ENCODE measurements around a stretch of chr16.

DNA sequence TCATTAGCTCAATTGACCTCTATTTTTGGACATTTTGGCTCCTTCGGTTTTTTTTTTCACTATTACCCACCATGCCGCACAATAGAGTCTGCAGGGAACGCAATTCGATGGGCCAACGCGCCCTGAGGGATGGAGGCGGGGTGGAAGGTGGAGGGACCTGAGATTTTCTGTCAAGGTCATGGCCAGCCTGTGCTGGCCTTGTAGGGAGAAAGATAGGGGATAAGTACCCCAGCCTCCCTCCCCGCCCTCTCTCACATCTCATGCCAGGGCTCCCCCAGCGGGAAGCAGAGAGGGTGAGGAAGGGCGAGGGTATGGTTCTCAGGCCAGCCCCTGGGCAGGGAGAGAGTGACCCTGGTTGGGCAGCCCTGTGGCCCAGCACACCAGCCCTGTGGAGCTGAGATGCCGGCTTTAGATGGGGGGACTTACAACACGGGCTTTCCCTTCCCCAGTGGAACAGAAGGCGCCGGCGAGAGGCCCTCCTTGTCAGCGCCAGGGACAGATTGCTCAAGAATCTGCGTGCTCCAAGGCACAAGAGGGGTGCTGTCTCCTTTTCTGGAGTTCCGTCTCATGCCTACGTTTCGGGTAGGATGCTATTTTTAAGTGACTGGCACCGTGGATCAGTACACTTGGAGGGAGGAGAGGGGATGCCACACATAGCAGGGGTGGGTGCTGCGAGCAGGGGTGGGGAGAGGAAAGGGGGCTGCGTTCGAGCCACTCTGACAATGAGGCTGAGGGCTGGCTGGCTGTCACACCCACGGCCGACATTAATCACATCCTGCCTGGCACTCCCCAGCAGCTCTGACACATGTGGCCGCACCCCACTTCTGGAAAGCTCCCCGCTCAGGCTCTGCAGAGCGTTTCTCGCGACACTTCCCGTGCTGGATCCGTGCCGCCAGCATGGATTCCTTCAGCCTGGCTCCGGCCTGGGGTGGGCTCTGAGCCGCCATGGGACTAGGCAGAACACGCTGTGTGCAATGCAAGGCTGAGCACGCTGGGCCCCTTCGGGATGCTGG lies 24.7 kb upstream of the ZCCHC14 start:
- PRO-cap, result unidirectional peak, minus-strand start at position 502 of the sequence; unidirectional peak, plus-strand start at position 869 of the sequence
- RAMPAGE, long total RNA, 4 experiments, result no peak in any of the 4 experiments

DNA sequence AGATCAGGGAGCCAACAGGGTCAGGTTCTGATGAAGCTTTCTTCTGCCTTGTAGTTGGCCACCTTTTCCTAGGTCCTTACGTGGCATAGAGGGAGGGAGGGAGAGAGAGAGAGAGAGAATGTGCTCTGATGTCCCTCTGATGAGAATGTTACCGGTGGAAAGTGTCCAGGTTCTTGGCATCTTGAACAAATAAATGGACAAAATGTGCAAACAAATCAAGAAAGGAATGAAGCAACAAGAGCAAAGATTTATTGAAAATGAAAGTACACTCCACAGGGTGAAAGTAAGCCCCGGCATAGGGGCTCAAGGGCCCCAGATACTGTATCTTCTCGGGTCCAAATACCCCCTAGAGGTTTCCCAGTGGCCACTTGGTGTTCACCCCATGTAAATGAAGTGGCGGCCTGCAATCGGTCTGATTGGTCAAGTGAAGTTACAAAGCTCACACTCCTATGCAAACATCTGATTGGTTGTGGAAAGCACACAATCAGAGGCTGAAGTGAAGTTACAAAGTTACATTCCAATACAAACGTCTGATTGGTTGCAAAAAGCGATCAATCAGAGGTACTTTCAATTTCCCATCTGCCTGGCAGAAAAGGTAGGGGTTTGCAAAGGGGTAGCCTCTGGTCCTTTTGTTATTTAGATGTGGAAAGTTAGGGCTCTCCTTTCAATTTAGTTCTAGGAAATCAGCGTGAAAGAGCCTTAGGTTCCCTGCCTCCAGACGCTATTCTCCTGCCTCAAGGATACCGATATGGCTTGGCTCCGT lies 43.4 kb upstream of the ZCCHC14 start:
- PRO-cap, result no peak
- RAMPAGE, long total RNA, 4 experiments, result no peak in any of the 4 experiments

DNA sequence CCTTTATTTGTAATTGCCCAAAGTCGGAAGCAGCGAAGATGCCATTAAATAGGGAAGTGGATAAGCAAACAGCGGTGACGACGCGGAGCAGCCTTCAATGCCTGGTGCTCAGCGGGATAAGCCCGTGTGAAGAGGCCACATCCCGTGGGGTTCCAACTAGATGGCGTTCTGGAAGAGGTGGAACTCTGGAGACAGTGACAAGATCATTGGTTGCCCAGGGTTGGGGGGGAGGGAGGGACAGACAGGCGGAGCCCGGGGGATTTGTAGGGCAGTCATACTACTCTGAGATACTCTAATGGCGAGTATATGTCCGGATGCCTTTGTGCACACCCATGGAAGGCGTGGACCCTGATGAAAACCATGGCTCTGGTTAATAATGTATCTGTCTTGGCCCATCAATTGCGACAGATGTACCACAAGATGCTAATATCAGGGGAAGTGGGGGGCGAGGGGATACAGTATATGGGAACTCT lies 27.2 kb downstream of the JPH3 start:
- PRO-cap, result no peak
- RAMPAGE, long total RNA, 4 experiments, result no peak in any of the 4 experiments

DNA sequence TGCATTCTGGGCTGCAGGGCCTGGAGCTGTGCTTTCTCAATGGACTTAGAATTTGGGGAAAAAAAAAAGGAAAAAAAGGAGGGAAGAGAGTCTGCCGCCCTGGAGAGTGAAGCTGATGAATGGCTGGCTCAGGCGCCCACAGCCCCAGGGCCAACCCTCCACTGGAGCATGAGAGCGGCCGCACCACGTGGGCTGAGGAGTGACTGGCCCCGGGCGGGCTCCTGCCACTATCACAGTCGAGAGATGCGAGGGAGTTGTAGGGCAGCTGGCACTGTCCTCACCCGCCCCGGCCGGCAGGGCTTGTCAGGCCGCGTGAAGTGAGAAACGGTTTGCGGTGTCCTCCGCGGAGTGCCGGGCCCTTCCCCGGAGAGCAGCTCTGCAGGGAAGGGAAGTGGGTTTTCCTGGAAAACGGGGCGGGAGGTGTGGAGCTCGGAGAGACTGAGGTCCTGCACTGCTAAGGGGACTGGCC lies 45.9 kb downstream of the JPH3 start:
- PRO-cap, result no peak
- RAMPAGE, long total RNA, 4 experiments, result no peak in any of the 4 experiments

DNA sequence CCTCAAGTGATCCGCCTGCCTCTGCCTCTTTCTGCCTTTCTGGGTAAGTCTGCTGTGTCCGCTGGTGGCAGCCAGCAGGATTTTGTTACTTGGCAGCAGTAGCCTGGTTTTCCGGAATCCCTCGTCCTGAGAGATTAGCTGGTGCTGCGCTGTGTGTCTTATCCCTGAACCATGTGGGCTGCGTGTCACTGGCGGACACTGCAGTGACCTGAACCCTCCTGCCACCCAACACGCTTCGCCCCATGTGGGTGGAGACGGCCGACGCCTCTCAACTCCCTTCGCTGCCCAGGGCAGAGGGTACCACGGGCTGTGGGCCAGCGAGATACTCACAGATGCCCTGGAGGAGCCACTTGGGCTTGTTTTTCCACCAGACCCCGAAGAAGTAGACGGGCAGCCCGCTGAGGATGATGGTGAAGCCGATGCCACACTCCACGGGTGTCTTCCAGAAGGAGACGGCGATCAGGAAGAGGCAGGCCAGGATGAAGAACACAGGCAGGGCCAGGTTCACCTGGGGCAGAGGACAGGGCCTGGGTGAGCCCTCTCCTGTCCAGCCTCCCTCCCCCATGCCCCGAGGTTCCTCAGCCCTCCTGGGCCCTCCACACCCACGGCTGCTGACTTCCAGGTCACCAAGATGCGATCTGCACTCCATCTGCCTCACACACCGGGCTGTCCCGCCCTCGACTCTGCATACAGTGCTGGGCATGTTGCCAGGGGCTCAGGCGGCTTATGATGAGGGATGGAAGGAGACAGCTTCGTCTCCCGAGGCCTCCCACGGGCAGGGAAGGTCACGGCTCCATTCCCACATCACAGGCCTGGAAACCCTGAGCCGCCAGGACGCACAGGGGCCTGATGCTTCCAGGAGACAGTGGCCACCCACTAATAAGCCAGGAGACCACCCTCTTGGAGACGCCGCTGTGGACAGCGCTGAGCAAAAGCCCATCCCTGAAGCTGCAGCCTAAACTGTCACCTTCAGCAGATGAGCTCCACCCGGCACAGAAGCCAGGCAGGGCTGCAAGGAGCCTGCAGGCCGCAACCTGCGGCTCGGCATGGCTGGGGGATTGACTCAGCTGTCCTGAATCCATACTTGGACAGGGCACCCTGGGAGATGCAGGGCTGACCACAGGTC lies 34.9 kb downstream of the SLC7A5 start:
- PRO-cap, result bidirectional peak, plus-strand start at position 993 of the sequence, minus-strand start at position 640 of the sequence
- RAMPAGE, long total RNA, 4 experiments, result no peak in any of the 4 experiments

DNA sequence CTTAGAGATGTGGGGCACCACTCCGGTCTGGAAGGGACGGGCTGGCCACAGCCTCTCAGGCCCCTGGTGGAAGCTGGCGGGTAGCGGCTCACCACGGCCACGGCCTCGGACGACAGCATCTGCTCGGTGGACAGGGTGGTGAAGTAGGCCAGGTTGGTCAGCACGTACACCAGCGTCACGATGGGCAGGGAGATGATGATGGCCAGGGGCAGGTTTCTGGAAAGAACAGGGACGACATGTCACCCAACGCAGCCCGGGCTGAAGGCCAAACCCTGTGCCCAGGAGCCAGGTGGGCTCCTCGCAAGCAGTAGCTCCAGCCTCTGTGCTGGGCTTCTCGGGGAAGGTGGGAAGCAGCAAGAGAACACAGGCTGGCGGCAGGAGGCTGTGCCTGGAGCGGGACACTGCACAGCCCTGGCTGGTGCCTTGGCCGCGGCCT lies 29.7 kb downstream of the SLC7A5 start:
- PRO-cap, result no peak
- RAMPAGE, long total RNA, 4 experiments, result start-site peak on the minus strand in 1 of 4 experiments, centred at position 162 of the sequence, 19 reads per replicate

- PRO-cap, result bidirectional peak, plus-strand start at chr16:87854109, minus-strand start at chr16:87853913
- RAMPAGE, long total RNA, 4 experiments, result no peak in any of the 4 experiments
These were observed 15.0 kb downstream of the SLC7A5 start for GRCh38 chr16:87854007-87855001.

GRCh38 chr16:87865628-87866527 lies 3.4 kb downstream of the SLC7A5 start:
- PRO-cap, result bidirectional peak, plus-strand start at chr16:87866287, minus-strand start at chr16:87865997; unidirectional peak, minus-strand start at chr16:87866413
- RAMPAGE, long total RNA, 4 experiments, result no peak in any of the 4 experiments

DNA sequence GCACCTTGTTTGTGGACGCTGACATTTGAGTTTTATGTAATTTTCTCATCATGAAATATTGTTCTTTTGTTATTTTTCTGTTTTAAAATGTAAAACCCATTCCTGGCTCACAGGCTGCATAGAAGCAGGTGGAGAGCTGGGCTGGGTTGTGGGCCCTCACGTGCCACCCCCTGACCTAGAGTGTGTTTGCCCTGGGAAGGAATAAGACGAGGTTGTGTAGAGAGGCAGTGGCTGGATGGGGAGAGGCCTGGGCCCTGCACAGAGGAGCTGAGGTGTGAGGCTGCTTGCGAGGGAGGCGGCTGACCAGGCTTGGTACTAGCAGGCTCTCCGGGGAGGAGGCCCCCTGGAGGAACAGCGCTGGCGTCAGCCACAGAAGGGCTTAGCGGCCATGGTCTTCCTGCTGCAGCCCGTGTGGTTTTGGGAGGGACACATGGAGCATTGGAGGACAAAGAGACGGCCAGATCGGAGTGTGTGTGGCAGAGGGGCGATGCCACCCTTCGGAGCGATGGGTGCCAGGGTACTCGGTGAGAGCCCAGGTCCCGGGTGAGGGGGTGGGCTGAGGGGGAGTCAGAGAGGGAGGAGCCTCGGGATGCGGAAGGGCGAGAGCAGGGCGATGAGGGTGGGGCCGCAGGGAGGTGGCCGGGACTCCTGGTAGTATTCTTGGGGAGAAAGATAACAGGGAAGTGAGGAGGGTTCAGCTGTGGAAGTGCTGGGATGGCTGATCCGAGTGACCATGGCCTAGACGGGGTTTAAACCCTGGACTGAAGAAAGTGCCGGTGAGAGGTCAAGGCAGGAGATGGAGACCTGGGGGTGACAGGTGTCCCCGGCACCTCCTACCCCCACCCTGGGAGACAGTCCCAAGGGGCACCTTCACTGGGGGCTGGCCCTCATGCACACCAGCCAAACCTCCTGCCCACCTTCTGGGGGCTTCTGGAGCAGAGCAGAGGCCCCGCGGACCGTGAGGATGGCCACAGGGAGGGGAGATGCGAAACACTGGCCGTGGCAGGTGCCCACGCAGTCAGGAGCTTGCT lies 8.3 kb downstream of the BANP start:
- PRO-cap, result no peak
- RAMPAGE, long total RNA, 4 experiments, result no peak in any of the 4 experiments

DNA sequence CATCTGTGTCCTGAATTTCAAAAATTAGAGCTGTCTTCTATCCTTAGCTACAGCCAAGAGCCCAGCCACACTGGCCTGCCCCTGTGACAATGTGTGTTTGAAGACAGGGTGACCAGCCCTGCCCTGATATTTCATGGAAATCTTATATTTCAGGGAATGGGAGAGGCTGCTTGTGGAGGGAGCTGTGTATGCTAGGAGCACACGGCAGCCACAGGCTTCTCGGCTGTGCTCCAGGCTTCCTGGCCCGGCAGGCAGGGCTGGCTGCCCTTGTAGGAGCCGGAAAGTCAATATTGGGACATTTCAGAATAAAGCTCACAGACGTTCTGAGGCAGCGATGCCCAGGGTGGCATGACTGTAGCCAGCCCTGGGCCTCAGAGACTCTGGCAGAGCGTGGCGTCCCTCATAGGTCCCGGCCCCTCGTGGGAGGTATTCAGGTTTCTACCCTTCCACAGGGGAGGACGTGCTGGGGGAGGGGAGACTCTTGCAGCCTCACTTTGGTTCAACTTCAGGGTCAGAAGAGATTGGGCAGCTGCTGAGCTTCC lies 65.7 kb downstream of the BANP start:
- PRO-cap, result no peak
- RAMPAGE, long total RNA, 4 experiments, result no peak in any of the 4 experiments

- PRO-cap, result no peak
- RAMPAGE, long total RNA, 4 experiments, result no peak in any of the 4 experiments
These were observed 192.6 kb downstream of the BANP start for GRCh38 chr16:88143495-88144523.

DNA sequence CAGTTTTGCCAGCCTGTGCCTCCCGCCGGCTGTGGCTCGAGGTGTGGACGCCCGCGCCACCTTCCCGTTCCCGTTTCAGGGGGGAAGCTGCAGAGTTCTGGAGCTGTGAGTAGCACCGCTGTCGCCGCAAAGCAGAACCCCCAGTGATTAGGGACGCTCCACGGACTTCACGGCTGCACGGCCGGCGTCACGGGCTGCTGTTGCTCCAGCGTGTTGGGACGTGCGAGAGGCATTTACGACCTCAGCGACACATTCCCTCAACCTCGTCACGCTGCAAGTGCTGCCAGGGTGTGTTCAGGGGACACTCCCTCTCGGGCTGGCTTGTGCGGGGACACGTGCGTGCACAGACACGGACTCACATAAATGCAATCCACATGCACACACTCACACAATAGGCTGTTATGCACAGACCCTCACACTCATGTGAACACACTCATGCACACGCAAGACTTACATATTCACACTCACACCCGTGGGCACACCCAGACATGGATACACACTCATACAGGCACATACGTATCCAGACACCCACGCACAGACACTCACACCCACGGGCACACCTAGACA lies 198.2 kb upstream of the ZNF469 start:
- PRO-cap, result no peak
- RAMPAGE, long total RNA, 4 experiments, result no peak in any of the 4 experiments

DNA sequence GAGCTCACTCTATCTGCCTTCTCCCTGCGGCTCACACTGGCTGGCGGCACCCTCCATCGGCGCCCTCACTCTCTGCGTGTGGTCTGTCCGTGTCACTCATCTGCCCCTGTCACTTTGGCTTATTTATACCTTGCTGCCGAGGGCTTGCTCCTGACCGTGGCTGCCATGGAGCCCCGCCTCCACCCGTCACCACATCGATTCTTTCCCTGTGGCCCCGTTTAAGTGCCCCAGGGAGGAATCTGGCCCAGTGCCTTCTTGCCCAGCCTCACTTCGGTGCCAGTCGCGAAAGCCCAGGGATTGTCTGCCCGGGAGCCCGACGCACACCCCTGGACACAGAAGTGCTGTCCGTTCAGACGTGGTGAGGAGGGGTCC lies 115.7 kb upstream of the ZNF469 start:
- PRO-cap, result no peak
- RAMPAGE, long total RNA, 4 experiments, result no peak in any of the 4 experiments

DNA sequence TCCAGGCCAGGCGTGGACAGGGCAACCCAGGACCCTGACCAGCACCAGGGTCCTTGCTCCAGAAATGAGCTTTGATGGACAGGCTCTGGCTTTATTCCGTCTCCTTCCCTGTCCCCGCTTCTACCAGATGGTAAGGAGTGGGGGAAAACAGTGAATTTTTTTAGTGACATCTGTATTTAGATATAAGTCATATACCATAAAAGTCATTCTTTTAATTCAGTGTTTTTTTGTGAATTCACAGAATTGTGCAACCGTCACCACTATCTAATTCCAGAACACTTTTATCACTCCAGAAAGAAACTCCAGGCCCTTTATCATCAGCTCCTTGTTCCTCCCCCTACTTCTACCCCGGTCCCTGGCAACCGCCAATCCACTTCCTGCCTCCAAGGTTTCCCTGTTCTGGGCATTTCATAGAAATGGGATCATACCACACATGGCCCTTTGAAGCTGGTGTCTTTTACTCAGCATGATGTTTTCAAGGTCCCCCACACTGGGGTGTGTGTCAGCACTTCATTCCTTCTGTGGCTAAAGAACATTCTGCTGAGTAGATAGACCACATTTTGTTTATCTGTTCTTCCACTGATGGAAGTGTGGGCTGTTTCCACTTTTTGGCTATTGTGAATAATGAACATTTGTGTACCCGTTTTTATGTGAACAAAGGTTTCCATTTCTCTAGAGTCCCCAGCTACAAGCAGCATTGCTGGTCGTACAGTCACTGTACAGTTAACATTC lies 75.9 kb upstream of the ZNF469 start:
- PRO-cap, result unidirectional peak, minus-strand start at position 339 of the sequence
- RAMPAGE, long total RNA, 4 experiments, result no peak in any of the 4 experiments

- PRO-cap, result unidirectional peak, minus-strand start at chr16:88388430
- RAMPAGE, long total RNA, 4 experiments, result no peak in any of the 4 experiments
These were observed 5.5 kb downstream of the ZNF469 start for GRCh38 chr16:88388123-88388748.

GRCh38 chr16:88430494-88431244 lies 22.4 kb upstream of the ZFPM1 start:
- PRO-cap, result unidirectional peak, plus-strand start at chr16:88430655
- RAMPAGE, long total RNA, 4 experiments, result no peak in any of the 4 experiments

- PRO-cap, result no peak
- RAMPAGE, long total RNA, 4 experiments, result no peak in any of the 4 experiments
These were observed 1.3 kb upstream of the ZFPM1 start for GRCh38 chr16:88451527-88452454.

- PRO-cap, result no peak
- RAMPAGE, long total RNA, 4 experiments, result no peak in any of the 4 experiments
These were observed 47.3 kb downstream of the ZFPM1 start for GRCh38 chr16:88500319-88500886.

- PRO-cap, result no peak
- RAMPAGE, long total RNA, 4 experiments, result no peak in any of the 4 experiments
These were observed 54.2 kb downstream of the ZFPM1 start for GRCh38 chr16:88507144-88507855.

DNA sequence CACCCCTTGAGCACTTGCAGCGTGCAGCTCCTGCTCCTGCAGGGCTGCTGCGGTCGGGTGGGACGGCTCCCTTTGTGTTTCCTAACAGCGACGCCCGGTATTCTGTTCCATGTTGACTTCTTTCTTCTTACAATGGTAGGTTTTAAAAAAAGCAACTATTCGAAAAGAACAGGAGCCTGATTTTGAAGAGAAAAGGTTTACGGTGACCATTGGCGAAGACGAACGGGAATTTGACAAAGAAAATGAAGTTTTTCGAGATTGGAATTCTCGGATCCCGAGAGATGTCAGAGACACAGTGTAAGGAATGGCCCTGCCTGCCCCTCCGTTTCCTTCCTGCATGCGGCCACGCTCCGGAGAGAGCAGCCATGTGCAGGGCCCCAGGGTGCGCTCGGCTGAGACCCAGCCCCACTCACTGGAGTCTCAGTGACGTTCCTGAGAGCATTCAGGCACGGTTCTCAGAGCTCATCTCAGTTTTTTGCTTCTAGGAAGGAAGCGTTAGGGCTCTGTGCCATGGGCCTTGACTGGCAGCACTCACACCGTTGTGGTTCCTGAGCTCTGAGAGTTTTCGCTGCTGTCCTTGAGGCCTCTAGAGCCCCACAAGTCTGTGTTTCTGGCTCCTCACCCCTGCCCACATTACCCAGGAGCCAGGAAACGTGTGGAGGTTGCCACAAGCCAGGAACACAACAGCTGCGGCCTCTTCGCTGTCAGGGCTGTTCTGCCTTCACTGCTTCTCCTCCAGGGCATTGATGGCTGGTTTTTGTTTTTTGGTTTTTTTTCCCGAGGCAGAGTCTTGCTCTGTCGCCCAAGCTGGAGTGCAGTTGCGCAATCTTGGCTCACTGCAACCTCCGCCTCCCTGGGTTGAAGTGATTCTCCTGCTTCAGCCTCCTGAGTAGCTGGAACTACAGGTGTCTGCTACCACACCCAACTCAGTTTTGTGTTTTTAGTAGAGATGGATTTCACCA lies 29.7 kb downstream of the ZC3H18 start:
- PRO-cap, result no peak
- RAMPAGE, long total RNA, 4 experiments, result no peak in any of the 4 experiments